ENCODE data around the gene HCK.

DNA sequence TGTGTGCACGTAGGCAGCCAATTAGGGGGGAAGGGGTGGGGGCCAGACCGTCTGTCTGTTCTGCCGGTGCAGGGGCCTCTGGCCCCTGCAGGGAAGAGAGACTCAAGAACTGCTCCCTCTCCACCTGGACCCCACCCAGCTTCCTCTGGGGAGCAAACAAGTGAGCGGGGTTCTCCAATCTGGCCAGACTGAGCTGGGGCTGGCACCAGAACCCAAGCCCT lies 707 bp downstream of the COX4I2 start:
- PRO-cap: unidirectional peak, plus-strand start at position 71 of the sequence
- RAMPAGE, long total RNA, 2 experiments: no peak in any of the 2 experiments

DNA sequence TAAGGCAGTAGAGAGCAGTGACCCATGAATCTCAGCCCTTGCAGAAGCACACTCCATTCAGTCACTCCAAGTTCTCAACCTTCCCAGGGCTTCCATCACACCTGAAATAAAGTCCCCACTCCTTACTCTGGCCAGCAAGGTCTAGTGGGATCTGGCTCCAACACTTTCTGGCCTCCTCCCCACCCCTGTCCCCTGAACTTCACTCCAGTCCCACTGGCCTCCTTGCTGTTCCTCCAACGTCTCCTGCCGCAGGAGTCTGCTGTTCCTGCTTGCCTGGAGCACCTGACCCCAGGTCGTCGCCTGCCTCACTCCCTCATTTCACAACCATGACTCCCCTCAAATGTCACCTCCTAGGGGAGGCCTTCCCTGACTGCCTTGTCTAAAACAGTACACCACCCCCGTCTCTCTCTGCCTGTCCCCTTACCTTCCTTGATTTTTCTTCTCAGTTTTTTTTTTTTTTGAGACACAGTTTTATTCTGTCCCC lies 30.2 kb downstream of the COX4I2 start:
- PRO-cap: no peak
- RAMPAGE, long total RNA, 2 experiments: no peak in any of the 2 experiments

GRCh38 chr20:31694287-31695041 lies 28.2 kb downstream of the BCL2L1 start:
- PRO-cap: no peak
- RAMPAGE, long total RNA, 2 experiments: no peak in any of the 2 experiments

DNA sequence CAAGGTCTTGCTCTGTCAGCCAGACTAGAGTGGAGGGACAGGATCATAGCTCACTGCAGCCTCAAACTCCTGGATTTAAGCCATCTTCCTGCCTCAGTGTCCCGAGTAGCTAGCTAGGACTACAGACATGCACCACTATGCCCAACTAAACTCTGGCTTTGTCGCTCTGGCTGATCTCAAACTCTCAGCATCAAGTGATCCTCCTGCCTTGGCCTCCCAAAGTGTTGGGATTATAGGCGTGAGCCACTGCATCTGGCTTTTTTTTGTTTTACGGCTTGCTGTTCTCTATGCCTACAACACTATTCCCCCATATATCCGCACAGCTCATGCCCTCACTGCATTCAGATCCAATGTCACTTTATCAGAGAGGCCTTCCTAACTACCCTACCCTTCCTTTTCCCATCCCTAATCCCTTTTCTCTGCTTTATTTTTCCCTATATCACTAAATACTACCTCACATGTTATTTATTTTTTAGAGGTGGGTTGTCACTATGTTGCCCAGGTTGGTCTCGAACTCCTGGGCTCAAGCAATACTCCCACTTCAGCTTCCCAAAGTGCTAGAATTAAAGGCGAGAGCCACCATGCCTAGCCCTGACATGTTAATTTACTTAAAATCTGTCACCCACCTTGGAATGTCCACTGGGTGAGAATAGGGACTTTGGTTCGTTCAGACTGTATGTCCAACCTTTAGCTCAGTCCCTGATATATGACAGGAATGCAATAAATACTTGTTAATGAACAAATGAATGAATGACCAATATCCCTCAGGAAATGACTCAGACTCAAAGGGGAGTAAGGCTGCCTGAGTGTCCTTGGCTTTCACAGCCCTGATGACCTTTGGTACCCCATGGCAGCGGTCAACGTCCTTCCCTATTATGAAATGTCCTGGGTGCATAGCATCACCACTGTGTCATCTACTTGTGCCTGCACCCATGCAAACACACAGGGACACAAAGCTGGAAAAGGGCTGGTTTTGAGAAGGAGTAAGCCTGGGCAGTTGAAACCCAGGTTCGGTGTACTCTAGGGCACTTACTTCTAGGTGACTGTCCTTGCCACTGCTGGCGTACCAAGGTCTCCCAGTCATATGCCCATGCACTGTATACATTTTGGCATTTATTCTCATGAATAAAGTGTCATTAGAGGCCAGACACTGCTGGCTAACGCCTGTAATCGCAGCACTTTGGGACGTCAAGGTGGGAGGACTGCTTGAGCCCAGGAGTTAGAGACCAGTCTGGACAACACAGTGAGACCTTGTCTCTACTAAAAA lies 26.7 kb downstream of the BCL2L1 start:
- PRO-cap: bidirectional peak, plus-strand start at position 945 of the sequence, minus-strand start at position 708 of the sequence
- RAMPAGE, long total RNA, 2 experiments: no peak in any of the 2 experiments

GRCh38 chr20:31698615-31699684 lies 23.7 kb downstream of the BCL2L1 start:
- PRO-cap: bidirectional peak, plus-strand start at chr20:31699410, minus-strand start at chr20:31699310
- RAMPAGE, long total RNA, 2 experiments: no peak in any of the 2 experiments

- PRO-cap: no peak
- RAMPAGE, long total RNA, 2 experiments: no peak in any of the 2 experiments
Measured at GRCh38 chr20:31706423-31707109, 16.1 kb downstream of the BCL2L1 start.

DNA sequence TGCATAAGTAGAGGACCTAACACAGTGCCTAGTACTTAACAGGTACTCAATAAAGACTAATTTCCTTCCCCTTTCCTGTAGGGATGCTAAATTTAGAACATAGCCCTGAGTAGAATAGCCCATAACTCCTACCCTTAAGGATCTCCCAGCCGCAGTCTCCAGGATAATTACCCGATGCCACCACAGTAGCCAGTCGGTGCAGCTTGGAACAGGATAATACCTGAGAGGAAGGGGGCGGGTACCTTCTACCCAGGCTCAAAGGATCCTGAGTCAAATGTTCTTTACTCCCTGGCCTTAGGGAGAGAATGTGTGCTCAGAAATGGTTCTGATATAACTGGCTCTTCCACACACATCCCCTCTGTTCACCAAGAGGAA lies 3.5 kb downstream of the BCL2L1 start:
- PRO-cap: no peak
- RAMPAGE, long total RNA, 2 experiments: no peak in any of the 2 experiments

- PRO-cap: no peak
- RAMPAGE, long total RNA, 2 experiments: no peak in any of the 2 experiments
Measured at GRCh38 chr20:31720606-31720837, 2.1 kb downstream of the BCL2L1 start.

DNA sequence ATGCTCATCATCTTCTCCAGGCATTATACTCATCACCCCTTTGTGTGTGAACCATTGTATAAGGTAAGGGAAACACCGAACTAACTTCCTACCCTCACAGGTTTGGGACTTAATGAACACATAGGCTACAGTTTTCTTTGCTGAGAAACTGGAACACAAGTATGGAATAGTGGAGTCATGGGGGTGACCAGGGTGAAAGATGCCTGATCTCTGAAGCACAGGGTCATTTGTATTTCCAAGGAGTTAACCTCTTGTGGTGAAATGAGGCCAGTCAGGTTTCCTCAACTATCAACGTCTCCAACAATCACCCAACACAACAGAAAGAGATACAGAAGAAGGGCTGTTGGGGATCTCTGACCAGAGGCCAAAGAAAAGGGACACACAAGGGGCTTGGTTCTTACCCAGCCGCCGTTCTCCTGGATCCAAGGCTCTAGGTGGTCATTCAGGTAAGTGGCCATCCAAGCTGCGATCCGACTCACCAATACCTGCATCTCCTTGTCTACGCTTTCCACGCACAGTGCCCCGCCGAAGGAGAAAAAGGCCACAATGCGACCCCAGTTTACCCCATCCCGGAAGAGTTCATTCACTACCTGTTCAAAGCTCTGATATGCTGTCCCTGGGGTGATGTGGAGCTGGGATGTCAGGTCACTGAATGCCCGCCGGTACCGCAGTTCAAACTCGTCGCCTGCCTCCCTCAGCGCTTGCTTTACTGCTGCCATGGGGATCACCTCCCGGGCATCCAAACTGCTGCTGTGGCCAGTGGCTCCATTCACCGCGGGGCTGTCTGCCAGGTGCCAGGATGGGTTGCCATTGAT lies 1.2 kb downstream of the BCL2L1 start:
- PRO-cap: unidirectional peak, plus-strand start at position 311 of the sequence; bidirectional peak, plus-strand start at position 670 of the sequence, minus-strand start at position 680 of the sequence
- RAMPAGE, long total RNA, 2 experiments: no peak in any of the 2 experiments

GRCh38 chr20:31745441-31746454 lies 6.7 kb downstream of the TPX2 start:
- PRO-cap: no peak
- RAMPAGE, long total RNA, 2 experiments: no peak in any of the 2 experiments

GRCh38 chr20:31837979-31838517 lies 7.4 kb downstream of the FOXS1 start:
- PRO-cap: no peak
- RAMPAGE, long total RNA, 2 experiments: no peak in any of the 2 experiments

DNA sequence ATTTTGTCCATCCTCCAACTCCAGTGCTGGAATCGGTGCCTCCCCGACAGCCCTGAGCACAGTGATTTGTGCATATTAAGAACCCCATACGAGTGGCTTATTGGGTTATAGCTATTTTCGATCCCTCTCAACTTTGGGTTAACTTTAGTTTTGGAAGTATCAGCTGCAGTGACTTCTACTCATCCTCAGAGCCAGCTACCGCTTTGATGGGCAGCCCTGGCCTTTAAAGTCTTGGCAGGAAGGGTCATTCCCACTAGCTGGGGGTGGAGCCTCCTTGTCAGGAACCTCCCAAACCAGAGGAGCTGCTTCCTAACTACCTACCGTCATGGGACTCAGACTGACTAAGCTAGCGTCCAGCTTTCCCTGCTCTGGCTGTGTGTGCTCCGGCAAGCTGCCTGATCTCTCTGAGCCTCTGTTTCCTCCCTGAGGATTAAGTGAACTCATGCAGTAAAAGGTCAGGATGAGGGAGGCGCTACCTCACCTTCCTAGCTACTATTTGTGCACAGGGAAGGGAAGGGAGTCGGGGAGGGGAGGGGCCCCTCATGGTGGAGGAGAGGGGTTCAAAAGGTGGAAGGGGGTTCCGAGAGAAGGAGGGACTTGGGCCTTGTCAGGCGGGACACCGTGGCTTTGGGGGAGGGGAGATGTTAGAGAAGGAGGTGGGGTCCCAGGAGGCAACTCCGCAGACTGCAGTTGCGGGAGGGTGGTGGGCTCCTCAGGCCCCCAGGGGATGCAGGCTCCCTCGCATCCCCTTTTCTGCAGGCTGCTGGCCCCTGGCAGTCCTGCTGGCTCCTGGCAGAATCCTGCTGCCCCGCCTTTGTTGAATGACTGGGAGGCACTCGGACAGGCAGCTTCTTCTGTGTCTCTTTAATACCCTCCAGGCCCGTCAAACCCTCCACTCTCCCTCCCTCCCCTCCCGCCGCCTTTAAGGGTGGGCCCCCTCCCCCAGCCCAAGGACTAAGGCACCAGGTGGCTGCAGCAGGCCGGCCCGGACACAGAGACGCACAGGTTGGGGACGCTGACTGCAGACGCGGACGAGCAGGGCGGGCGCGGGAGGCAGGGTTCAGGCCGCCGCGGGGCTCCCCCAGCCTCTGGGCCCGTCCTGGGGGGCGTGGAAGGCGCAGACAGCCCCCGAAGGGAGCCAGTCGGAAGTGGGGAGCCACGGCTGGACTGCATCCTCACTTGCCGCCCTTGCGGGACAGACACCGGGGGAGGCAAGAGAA lies 9.7 kb downstream of the DUSP15 start:
- PRO-cap: no peak
- RAMPAGE, long total RNA, 2 experiments: no peak in any of the 2 experiments

DNA sequence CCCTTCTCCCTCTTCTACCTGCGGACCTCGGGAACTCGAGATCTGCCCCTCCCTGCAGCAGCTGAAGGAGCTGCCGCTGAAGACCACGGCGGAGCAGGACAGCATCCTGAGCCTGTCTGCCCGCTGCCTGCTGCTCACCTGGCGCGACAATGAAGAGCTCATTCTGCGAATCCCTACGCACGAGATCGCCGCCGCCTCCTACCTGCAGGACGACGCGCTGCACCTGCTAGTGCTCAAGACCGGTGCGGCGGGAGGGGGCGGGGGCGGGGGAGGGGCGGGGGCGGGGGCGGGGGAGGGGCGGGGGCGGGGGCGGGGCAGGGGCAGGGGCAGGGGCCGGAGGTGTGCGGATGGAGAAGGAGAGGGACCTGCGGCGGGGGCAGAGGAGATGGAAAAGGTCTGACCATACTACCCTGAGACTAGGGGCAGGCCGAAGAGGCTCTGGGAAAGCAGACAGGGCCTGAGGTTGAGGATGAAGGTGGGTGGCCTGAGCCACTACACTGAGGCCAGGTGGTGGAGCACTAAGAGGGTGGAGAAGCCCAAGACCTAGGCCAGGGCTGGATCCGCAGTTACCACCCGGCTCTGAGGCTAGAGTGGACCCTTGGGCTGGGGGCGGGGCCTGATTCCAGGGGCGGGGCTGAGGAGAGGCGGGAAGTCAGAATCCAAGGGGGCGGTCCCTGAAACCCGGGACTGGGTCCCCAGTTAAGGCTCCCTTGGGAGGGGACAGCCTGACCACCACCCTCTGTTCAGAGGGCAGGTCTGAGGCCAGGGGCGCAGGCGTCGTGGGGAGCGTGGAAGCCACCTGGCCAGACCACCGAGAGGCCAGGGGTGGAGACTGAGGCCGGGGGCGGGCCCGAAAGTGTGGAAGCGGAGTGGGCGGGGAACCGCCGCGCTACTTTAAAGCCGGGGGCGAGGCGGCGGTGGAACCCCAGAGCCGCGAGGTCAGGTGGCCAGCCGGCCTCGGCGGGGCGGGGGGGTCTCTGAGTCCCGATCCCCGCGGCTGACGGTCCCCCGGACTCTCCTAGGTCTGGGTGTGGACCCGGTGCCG lies 8.0 kb downstream of the CCM2L start:
- PRO-cap: unidirectional peak, plus-strand start at position 928 of the sequence
- RAMPAGE, long total RNA, 2 experiments: no peak in any of the 2 experiments

DNA sequence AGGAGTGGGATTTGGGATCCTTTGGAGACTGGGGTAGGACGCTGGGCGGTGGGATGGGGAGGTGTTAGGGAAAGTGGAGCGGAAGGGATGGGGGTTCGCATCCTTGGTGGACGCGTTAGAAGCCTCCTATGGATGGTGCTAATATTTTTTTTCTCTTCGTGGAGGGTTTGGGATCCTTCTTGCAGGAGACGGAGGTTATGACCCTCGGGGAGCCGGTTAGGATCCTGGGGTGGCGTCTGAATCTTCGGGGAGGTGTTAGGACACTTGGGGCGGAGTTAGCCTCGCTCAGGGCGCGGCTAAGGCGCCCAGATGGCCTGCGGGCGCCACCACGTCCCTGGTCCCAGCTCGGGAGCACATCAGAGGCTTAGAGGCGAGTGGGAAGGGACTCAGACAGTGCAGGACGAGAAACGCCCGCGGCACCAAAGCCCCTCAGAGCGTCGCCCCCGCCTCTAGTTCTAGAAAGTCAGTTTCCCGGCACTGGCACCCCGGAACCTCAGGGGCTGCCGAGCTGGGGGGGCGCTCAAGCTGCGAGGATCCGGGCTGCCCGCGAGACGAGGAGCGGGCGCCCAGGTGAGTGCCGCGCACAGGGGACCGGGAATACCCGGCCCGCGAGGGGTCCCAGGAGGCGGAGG lies at the start of gene HCK:
Gene HCK (plus strand): TSS at position 326 of the 632 bp plus-strand sequence.
- PRO-cap: bidirectional peak, plus-strand start at position 359 of the sequence, minus-strand start at position 196 of the sequence
- RAMPAGE, long total RNA, 2 experiments: start-site peak on the plus strand in 2 of 2 experiments, centred at positions 341 to 351 of the sequence, 91 to 94 reads per replicate

- PRO-cap: no peak
- RAMPAGE, long total RNA, 2 experiments: no peak in any of the 2 experiments
Measured at GRCh38 chr20:32091815-32092388, 17.6 kb upstream of the TM9SF4 start.

GRCh38 chr20:32168400-32168876 lies 39.1 kb downstream of the PLAGL2 start:
- PRO-cap: no peak
- RAMPAGE, long total RNA, 2 experiments: no peak in any of the 2 experiments

GRCh38 chr20:32189242-32190035 lies 18.1 kb downstream of the PLAGL2 start:
- PRO-cap: no peak
- RAMPAGE, long total RNA, 2 experiments: no peak in any of the 2 experiments

- PRO-cap: no peak
- RAMPAGE, long total RNA, 2 experiments: no peak in any of the 2 experiments
Measured at GRCh38 chr20:32209833-32210453, 2.3 kb downstream of the POFUT1 start.

DNA sequence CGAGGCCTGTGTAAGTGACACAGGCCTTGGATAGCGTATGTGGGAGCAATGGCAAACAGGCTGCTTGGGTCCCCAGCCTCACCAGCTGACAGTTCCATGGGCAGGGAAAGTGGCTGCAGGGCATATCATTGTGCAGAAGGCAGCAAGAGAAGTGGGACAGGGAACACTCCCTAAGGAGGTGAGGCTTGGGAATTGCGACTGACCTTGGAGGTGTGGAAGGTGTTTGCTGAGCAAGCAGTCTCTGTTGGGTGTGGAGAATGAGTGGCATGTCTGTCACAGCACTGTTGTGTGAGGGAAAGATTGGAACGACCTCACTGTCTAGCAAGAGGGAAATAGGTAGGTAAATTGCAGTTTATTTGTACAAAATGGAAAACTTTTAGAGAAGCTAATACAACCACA lies 16.8 kb downstream of the POFUT1 start:
- PRO-cap: no peak
- RAMPAGE, long total RNA, 2 experiments: no peak in any of the 2 experiments

DNA sequence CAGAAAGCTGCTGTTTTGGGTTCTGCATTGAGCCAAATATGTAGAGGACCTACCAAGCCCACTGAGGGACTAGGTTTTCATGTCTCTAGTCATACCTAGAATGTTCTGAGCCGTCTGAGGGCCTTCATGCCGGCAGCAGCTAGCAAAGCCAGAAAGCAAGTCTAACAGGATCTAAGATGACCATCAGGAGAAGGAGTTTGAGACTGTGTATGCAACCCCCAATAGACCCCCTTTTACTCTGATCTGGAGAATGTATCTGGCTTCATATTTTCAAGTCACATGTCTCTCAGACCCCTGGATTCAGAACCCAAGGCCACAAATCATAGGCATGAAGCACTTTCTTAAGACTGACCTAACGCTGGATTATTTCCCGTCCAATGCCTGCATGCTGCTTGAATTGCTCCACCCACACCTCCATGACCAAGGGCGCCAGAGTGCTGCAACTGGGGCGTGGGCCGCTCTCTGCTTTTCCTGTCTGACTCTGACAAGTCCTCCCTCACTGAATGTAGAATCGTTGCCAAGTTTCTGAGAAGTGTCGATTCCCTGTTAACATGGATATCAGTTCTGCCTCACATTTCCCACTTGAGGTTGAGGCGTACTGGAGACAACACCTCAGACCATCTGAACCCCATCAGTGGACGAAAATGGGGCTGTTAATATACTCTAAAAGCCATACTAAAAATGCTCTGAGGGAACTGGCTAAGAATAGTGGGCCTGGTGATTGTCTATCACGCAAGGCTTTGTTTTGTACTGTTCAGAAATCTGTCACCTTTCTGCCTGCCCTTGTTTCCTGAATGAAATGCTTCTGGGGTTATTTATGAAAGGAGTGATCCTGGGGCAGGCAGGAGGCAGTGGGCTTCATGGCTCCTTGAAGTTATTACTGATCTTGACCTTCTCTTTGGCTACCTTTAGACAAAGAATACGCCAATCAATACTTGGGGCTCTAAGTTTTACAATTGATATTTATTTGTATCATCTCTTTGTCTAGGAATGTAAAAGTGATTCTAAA lies 23.9 kb upstream of the ASXL1 start:
- PRO-cap: bidirectional peak, plus-strand start at position 581 of the sequence, minus-strand start at position 365 of the sequence; unidirectional peak, plus-strand start at position 814 of the sequence
- RAMPAGE, long total RNA, 2 experiments: no peak in any of the 2 experiments

All from right atrium auricular region (tissue), 2 donors.